ENCODE data around the genes C8A and C8B.

GRCh38 chr1:55064093-55064593 is 24.8 kb downstream of the PCSK9 start:
- PRO-cap: no peak
- RAMPAGE, long total RNA, 2 experiments: no peak in any of the 2 experiments

- PRO-cap: no peak
- RAMPAGE, long total RNA, 2 experiments: no peak in any of the 2 experiments
Observed at GRCh38 chr1:55071370-55072214, 32.2 kb downstream of the PCSK9 start.

DNA sequence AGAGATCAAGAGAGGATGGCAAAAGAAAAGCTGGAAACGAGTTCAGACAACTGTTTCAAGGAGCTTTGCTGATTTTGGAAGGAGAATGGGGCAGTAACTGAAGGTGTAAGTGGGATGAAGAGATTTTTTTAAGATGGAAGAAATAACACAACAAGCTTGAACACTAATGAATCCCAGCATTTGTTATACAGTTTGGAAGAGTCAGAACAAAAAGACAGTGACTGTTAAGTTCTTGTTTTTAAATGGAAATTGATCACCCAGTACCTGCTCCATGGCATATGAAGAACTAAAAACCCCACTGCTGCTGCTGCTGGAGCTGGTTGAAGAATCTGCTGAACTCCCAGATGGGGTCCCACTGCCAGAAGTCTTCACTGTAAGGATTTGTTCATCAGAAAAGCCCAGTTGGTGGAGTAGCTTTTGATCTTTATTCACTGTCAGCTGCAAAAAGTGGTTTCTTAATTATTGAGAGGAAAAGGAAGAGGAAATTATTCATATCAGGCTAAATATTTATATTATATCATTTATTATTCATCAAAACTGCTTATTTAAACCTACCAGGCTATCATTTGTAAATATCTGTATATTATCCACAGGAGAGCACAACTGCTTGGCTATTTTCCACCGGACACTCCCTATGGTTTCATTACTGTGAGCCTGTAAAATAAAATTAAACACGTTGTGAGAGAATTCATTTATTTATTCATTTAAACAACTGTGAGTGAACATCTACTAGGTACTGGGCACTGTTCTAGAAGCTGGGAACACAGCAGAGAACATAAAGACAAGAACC is 77.7 kb downstream of the USP24 start:
- PRO-cap: no peak
- RAMPAGE, long total RNA, 2 experiments: no peak in any of the 2 experiments

GRCh38 chr1:55362582-55363110 is 147.5 kb upstream of the USP24 start:
- PRO-cap: no peak
- RAMPAGE, long total RNA, 2 experiments: no peak in any of the 2 experiments

DNA sequence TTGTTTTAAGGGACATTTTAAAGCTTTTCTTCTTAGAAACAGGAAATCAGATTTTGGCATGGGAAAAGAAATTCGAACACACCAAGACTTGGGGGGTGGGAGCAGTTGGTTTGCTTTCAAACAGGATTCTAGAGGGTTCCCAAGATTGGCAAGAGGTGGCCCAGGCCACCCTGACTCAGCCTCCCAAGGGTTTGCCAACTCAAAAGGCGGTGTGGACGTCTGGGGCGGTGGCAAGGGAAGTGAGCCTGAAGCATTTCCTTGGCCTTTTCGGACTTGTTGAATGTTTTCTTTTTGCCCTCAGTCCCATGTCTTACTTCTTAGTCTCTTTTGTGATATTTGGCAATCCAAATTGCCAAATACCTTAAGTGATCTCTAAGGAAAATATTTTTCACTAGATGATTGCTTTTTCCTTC is 374.4 kb upstream of the USP24 start:
- PRO-cap: no peak
- RAMPAGE, long total RNA, 2 experiments: no peak in any of the 2 experiments

DNA sequence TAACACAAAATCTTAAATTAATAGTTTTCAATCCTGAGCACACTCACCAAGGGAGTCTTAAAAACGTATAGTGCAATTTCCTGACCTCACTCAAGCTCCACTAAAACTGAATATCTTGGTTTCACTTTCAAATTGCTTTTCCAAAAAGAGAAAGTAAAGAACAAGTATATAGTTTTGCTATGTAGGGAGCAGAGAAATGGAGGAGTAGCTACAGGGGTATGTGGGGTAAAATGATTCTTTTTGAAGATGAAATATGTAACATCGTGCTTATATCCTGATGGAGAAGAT is 398.5 kb downstream of the PLPP3 start:
- PRO-cap: no peak
- RAMPAGE, long total RNA, 2 experiments: no peak in any of the 2 experiments

GRCh38 chr1:56379683-56380218 is 199.6 kb downstream of the PLPP3 start:
- PRO-cap: no peak
- RAMPAGE, long total RNA, 2 experiments: no peak in any of the 2 experiments

DNA sequence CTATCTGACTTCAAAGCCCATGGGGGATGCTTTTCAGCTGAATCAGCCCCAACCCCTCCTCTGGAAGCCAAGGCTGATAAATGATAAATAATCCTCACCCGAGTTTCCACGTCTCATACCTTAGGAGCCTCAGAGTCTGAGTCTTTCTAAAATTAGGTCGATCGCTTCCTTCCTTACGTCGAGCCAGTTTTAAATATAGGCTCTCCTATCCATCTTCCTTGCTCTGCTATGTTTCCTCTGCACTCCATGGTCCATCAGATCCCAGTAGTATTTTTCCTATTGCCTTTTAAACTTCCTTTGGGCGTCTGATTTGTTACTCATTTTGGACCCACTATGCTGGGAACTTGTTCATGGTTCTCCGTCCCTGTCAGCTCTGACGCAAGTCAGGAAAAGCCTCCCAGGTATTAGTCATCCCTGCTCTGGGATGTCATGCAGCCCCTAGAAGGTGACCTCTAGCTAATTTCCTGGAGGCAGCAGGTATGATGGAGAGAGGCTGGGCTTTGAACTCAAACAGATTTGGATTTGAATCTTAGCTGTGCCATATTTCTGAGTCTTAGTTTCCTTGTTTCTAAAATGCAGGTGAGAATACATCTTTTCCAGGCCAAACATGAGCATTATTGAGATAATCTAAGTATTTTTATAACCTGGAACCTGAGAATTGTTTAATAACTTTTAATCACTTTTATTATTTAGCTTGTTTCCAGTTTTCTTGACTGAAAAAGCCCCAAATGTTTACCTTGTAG is 122.6 kb downstream of the PLPP3 start:
- PRO-cap: no peak
- RAMPAGE, long total RNA, 2 experiments: no peak in any of the 2 experiments

- PRO-cap: no peak
- RAMPAGE, long total RNA, 2 experiments: no peak in any of the 2 experiments
Observed at GRCh38 chr1:56461940-56462660, 117.3 kb downstream of the PLPP3 start.

DNA sequence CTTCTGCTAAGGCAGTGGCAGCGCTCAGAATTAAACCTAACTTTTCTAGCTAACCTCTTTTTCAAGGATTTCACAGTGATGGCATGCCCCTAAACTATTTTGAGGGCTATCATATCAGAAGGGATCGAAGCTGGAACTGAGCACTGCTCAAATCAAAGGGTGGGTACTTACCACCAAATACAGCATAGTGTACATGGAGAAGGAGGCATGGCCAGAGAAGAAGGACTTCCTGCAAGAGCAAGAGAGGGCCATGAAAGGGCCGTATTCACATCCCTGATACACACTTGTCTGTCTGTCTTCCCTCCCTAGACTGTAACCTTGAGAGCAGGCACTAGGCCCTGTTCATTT is 55.7 kb downstream of the PLPP3 start:
- PRO-cap: no peak
- RAMPAGE, long total RNA, 2 experiments: no peak in any of the 2 experiments

GRCh38 chr1:56644496-56644920 is 606 bp upstream of the PRKAA2 start:
- PRO-cap: no peak
- RAMPAGE, long total RNA, 2 experiments: no peak in any of the 2 experiments

DNA sequence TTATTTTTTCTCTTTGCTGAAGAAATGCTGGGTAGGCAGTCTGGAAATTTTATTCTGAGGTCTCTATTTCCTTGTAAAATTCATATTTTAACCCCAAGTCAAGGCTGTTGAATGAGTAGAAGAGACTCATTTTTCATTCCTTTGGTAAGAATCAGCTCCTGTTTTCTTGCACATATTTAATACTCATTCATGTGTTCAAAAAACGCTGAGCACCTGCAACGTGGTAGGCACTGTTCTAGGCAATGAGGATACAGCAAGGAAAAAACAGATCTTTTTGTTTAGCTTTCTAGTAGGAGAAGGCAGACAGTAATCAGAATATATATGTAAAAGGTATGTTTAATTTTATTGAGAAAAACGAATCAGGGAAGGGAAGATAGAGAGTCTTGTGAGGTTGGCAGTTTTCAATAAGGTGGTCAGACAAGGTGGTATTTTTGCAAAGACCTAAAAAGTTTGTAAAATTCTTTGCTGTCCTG is 1.6 kb downstream of the PRKAA2 start:
- PRO-cap: no peak
- RAMPAGE, long total RNA, 2 experiments: no peak in any of the 2 experiments

GRCh38 chr1:56811315-56811782 is 7.9 kb downstream of the FYB2 start:
- PRO-cap: no peak
- RAMPAGE, long total RNA, 2 experiments: no peak in any of the 2 experiments

DNA sequence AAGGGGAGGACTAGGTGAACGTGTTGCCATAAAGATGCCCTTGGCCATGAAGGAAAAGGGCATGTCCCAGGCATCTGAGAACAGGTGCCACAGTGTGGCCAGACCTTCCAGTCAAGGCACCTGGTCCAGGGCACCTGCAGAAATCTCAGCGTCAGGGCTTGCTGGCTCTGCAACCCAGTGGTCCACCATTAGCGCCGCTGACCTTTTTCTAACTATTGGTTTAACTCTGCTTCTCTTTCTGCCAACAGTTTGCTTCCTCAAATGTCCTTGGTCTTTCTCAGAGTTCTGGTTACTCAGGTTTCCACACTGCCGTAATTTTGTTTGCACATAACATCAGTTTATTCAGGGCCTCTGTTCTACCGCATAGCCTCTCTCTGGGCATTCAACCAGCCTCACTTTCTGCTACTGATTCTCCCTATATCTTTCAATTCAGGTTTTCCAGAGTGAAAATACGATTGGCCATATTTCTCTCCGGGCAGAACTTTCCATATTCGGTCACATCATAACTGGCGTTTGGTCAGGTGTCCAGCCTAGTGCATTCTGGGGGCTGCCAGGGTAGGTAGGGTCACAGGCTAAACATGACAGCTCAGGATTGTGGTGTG is 16.5 kb upstream of the FYB2 start:
- PRO-cap: no peak
- RAMPAGE, long total RNA, 2 experiments: no peak in any of the 2 experiments

DNA sequence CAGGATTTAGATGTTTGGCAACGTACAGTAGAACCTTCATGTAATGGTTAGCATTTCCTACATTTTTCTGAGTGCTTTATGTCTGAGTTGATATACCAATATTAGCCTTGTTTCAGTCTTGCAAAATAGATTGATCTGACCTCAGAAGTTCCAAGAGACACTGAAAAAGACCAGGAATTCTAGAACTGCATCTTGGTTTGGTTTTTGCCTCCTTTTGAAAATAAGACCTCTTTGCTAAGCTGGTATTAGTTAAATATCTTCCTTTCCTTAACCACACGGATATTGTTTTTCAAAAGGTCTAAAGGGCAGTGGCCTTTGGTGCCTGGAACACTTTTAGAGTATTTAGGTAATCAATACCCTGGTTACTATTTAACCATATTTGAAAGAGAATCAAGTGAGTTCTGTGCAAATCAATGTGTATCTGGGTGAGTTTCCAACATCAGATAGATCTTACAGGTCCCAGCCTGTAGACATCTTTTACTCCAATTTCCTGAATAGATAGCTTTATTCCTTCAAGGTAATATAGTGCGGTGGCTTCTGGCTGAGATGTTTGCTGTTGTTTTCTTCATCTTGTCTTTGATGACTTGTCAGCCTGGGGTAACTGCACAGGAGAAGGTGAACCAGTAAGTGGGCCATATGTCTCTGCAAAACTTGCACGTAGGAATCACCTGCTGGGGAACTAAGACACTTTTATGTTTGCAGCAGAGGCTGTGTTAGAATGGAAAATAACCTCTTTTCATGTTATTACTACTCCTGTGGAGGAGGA is at the start of gene C8A:
Gene C8A, plus strand, starts transcription at position 442 of the 766 bp plus-strand sequence.
- PRO-cap: no peak
- RAMPAGE, long total RNA, 2 experiments: no peak in any of the 2 experiments

DNA sequence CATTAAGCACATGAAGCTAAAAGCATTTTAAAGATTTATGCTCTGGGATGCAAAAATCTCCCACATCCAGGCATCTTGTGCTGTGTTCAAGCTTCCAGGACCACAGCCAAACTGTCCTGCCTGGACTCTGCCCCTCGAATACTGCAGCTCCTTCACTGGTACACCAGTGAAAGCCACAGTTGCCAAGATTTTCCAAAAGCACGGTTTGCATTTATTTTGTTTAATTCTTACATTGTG is 38.7 kb downstream of the C8B start:
- PRO-cap: no peak
- RAMPAGE, long total RNA, 2 experiments: no peak in any of the 2 experiments

DNA sequence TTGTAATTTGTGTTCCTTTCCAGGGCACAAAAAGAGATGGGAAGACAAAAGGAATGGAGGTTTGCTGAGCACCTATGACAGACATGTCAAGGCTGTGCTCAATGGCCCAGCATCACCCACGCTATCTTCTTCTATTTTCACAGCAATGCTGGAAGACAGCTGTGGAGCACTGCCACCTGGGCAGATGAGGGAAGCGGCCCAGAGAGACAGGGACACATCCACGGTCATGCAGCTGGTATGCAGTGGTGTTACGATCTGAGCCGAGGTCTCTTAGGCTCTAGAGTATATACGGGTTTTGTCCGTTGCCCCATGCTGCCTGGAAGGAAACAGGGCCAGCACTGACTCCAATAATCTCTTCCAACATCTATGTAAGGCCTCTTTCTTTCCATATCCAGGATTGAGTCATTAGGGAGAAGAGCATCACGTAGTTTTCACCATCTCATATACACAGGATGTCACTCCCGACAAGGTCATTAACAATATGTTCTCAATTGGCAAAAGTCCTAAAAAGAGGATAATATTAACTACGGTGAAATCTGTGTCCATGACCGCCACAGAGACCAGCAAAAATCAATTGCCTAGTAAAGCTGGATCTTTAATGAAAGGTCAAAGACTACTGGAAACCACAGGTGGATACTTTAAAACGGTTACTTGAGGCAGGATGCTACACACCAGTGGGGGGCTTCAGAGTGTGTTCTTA is 4.4 kb downstream of the C8B start:
- PRO-cap: no peak
- RAMPAGE, long total RNA, 2 experiments: no peak in any of the 2 experiments

DNA sequence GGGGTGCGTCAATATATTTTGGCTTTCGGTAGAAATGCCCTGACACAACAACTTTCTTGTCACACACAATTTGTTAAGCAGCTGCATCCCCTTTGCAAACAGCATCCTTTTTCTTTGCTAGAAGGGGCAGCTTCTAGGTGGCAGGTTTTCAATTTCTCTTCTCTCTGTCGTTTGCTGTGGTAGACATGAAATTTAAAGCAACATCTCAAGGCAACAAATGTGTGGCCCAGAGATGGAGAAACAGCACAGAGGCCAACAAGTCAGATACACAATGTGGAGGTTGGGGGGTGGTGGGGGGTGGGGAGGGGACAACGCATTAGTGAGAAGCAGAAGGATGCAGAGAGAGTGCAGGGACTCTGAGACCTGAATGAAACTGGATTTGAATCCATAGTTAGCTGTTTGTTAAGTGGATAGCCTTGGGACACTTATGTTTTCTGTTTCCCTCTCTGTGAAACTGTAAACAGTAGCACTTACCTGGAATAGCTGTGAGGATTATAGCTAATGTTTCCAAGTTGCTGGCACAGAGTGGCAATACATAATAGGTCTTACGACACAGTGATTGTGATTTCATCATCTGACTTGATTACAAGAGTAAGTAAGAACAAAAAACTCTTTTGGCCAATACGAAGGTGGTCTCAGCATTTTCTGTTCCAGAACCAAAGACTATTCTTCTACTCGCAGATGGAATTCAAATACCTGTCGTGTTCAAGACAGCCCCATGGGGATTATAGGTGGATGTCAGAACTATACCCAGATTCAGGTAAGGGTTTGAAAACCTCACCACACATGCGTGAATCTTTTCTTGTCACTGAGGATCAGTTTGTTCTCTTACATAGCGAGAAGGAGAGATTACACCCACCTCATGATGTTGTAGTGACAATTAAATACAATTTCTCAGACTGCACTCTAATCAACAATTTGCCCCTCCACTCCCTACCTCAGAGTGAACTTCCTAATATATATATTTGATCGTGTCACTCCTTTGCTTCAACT is 2.2 kb downstream of the C8B start:
- PRO-cap: no peak
- RAMPAGE, long total RNA, 2 experiments: no peak in any of the 2 experiments

DNA sequence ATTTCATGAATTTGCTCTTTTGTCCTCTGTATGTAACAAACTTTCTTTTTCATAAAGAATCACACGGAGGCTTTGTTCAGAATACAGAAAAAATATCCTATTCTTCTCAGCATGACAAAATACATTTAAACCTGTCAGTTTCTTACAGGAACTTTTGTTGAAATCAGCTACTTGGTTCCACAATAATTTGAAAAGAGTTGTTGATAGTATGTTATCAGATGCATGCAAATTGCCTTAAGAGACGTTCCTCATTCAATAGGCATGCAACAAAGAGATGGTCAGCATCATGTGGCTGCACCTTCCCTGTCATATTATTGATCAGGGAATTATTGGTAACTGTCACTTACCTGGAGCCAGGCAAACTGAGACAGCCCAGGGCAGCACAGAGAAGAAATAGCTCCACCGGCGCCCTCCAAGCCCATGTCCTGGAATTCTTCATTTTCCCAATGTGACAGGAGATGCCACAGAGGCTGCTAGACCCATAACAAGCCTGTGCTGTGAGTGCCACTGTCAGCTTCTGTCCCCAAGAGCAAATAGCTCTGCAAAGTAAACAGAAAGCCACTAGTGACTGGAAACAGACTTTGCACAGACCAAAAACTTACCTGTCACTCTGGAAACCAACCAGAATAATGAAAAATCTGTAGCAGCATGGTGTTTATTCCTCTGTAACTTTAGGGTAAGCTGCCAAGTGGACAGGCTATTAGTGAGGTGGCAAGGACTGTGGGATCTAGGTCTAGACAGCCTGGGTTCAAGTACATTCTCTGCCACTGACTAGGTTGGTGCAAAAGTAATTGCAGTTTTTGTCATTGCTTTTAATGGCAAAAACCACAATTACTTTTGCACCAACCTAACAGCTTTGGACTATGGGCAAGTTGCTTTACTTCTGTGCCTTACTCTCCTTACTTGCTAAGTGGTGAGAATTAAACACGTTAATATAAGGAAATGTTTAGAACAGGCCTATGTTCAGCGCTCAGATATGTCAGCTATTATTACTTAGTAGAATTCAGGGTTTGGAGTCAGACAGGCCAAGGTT is at the start of gene C8B:
Gene C8B, minus strand, starts transcription at position 506 of the 1,033 bp plus-strand sequence.
- PRO-cap: no peak
- RAMPAGE, long total RNA, 2 experiments: no peak in any of the 2 experiments

DNA sequence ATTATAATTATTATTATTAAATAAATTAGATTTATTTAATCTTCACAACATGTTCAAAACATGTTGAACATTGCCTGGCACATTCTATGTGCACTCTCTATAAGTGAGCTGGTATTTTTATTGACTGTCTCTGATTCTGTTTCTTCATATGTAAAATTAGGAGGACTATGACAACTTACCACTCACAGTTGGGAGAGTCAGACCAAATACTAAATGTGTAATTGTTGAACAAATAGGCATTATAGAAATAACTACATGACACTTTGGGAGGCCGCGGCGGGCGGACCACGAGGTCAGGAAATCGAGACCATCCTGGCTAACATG is 951 bp upstream of the C8B start:
- PRO-cap: no peak
- RAMPAGE, long total RNA, 2 experiments: no peak in any of the 2 experiments